ENCODE data around the genes ZNF618, KIF12 and COL27A1.

DNA sequence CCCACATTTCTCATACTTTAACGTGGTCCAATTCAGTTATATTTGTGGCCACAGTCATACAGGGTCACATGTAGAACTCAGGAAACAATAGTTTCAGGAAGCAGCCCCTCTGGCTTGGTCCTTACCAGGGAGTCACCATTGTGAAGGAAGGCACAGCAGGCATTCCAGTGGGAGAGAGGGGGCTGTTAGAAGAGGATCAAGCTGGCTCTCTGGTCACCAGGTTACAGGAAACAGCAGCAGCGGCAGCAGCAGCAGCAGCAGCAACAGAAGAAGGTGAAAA, 14.5 kb downstream of the C9orf43 start:
- PRO-cap, result no peak
- RAMPAGE, long total RNA, 4 experiments, result no peak in any of the 4 experiments

DNA sequence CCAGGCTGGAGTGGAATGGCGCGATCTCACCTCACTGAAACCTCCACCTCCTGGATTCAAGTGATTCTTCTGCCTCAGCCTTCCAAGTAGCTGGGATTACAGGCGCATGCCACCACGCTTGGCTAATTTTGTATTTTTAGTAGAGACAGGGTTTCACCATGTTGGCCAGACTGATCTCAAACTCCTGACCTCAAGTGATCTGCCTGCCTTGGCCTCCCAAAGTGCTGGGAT, 28.0 kb downstream of the RGS3 start:
- PRO-cap, result no peak
- RAMPAGE, long total RNA, 4 experiments, result no peak in any of the 4 experiments

- PRO-cap, result no peak
- RAMPAGE, long total RNA, 4 experiments, result no peak in any of the 4 experiments
Measured at GRCh38 chr9:113502184-113502962, 38.8 kb downstream of the RGS3 start.

GRCh38 chr9:113503726-113504265, 40.3 kb downstream of the RGS3 start:
- PRO-cap, result no peak
- RAMPAGE, long total RNA, 4 experiments, result no peak in any of the 4 experiments

DNA sequence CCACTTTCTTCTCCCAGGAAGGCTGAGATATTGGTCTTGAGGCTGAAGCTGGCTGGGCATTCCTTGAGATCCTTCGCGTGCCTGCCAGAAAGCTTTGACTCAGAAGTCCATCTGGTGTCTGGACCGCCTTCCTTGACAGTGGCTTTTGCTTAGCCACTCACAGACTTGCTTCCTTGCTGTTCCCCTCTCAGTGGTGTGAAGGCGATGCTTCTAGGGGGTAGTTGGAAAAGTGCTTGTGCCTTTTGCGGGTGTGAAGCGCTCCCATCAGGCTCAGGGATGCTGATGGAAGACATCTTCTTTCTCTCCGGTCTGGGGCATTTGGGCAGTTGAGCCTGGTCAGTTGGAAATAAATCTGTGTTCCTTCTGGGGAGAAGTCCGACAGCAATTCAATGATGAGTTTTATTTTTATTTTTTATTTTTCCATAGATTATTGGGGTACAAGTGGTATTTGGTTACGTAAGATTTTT, 46.0 kb downstream of the RGS3 start:
- PRO-cap, result no peak
- RAMPAGE, long total RNA, 4 experiments, result no peak in any of the 4 experiments

GRCh38 chr9:113583216-113583611, 119.7 kb downstream of the RGS3 start:
- PRO-cap, result no peak
- RAMPAGE, long total RNA, 4 experiments, result start-site peak on the plus strand in 1 of 4 experiments, at chr9:113583387-113583491 at its widest, 6 reads per replicate

- PRO-cap, result no peak
- RAMPAGE, long total RNA, 4 experiments, result no peak in any of the 4 experiments
Measured at GRCh38 chr9:113619418-113619960, 156.0 kb downstream of the RGS3 start.

- PRO-cap, result no peak
- RAMPAGE, long total RNA, 4 experiments, result no peak in any of the 4 experiments
Measured at GRCh38 chr9:113682183-113682777, 193.8 kb upstream of the ZNF618 start.

GRCh38 chr9:113875630-113876635, at the start of gene ZNF618:
Gene ZNF618 (plus strand): TSS chr9:113876309.
- PRO-cap, result no peak
- RAMPAGE, long total RNA, 4 experiments, result no peak in any of the 4 experiments

DNA sequence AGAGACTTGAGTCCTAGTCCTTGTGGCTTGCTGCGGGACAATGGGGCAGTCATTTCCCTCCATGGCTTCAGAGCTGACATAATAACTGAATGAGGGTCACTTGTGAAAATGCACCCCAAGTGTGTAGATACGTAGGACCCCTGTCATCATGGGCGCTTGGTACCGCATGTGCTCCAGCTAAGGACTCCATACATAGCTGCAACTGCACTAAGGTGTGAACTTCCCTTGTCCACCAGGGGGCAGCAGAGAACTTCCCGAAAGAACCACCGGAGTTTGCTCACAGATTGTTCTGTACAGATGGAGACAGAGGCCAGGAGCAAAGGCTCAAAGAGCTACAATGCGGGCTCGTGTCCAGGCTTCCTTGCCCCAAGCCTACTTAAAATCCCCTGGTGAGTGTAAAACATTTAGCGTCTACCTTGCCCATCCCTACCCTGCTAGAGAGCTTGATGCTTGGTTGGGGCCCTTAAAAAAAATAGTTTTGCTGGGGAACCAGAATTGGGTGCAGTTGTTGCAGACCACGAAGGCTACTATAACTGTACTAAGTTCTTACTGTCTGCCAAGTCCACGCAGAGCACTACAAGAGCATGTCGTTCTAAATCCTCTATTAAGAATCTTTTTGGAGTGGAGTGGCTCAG, 4.5 kb upstream of the AMBP start:
- PRO-cap, result no peak
- RAMPAGE, long total RNA, 4 experiments, result no peak in any of the 4 experiments

DNA sequence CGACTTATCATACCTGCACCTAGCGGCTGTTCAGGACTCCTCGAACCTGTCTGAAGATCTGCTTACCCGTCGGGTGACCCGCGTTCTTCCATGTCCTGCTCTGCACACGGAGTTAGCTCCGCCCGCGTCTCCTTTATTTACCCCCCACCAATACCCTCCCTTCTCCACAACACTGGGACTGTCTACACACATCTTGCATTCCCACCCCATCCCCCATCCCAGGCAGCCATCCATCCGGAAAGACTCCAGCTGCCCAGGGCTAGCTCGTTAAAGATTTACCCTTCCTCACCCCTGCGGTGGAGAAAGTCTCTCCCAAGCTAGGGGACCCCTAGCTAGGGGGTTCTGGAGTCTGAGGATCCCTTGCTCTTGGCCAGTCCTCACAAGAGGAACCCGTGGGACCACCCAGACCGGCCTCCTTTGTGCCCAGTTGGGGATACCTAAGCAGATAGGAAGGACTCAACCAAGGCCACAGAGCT, at the start of gene KIF12:
Gene KIF12 (minus strand): TSS at position 108 of the 476 bp plus-strand sequence.
- PRO-cap, result no peak
- RAMPAGE, long total RNA, 4 experiments, result no peak in any of the 4 experiments

GRCh38 chr9:114099661-114099963, 520 bp upstream of the KIF12 start:
- PRO-cap, result no peak
- RAMPAGE, long total RNA, 4 experiments, result no peak in any of the 4 experiments

DNA sequence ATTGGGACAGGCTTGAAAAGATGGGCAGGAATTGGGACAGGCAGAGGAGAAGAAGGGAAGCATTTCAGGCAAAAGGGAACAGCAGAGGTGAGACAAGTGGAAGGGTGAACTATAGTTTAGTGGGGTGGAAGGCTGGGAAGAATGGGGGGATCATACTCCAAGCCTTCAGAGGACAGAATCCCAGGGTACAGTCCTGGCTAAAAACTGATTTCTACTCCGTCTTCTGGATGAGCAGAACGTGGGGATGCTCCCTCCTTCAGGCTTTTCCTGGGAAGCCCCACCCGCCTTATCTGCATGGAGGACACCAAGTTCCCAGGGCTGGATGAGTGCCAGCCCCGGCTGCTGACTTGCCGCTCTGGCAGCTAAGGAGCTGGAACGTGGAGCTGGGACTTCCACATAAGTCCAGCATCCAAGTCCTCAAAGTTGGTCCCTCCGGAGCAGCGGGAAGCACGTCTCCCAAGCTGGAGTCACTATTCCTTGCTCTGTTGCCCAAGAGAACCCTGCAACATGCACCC, 14.0 kb upstream of the KIF12 start:
- PRO-cap, result no peak
- RAMPAGE, long total RNA, 4 experiments, result no peak in any of the 4 experiments

DNA sequence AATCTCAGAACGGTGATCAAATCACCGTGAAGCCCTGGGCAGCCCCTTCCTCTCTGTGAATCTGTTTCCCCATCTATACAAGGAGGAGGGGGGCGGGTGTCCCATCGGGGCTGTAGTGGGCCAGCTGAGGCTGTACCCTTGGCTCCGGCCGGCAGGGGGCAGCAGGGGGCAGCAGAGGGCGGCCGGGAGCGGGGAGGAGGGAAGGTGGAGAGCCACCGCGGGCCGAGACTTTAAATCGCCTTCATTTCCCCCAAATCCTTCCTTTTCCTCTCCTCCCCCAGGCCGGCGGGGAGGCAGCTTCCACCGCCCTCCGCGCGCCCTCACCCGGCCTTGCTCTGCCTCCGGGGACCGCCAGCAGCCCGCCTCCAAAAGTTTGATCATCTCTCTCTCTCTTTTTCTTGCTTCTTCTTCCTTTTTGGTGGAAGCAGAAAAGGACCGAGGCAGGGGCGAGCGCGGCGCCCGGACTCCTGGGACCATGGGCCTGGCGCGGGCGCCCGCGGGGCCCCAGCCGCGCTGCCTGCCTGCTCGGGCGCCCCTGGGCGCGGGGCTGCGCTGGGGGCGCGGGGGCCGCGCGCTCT, at the start of gene COL27A1:
Gene COL27A1 (plus strand): TSS at position 261 of the 578 bp plus-strand sequence.
- PRO-cap, result no peak
- RAMPAGE, long total RNA, 4 experiments, result no peak in any of the 4 experiments

DNA sequence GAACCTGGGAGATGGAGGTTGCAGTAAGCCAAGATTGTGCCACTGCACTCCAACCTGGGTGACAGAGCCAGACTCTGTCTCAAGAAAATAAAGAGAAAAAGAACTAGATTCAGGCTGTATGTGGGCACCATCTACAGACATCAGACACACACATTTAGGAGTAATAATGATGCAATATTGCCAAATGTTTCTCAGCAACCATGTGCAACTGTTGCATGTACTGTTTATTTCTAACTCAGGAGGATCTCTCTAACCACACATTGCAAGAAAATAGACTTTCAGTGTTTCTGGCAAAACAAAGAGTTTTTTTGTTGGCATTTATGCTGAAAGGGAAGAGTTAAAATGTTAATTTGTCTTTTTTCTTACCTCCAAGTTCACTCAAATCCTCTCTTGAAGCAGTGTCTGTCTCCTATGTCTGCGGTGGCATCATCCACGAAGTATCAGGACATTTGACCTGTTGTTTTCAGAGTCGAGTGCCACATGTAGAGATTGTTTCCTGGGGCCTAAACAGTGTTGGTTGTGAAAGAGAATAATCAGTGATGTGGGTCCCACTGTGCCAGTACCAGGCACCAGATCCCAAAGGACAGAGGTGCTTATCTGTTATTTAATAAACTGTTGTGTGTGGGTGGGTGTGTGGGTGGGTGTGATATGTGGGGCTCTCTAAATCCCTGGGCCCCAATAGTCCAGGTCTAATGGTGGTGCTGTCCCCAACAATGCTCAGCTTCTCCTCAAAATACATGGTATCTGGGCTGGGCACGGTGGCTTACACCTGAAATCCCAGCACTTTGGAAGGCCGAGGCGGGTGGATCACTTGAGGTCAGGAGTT, 4.9 kb upstream of the ORM1 start:
- PRO-cap, result no peak
- RAMPAGE, long total RNA, 4 experiments, result no peak in any of the 4 experiments

- PRO-cap, result no peak
- RAMPAGE, long total RNA, 4 experiments, result no peak in any of the 4 experiments
Measured at GRCh38 chr9:114324472-114324958, 1.6 kb downstream of the ORM1 start.

DNA sequence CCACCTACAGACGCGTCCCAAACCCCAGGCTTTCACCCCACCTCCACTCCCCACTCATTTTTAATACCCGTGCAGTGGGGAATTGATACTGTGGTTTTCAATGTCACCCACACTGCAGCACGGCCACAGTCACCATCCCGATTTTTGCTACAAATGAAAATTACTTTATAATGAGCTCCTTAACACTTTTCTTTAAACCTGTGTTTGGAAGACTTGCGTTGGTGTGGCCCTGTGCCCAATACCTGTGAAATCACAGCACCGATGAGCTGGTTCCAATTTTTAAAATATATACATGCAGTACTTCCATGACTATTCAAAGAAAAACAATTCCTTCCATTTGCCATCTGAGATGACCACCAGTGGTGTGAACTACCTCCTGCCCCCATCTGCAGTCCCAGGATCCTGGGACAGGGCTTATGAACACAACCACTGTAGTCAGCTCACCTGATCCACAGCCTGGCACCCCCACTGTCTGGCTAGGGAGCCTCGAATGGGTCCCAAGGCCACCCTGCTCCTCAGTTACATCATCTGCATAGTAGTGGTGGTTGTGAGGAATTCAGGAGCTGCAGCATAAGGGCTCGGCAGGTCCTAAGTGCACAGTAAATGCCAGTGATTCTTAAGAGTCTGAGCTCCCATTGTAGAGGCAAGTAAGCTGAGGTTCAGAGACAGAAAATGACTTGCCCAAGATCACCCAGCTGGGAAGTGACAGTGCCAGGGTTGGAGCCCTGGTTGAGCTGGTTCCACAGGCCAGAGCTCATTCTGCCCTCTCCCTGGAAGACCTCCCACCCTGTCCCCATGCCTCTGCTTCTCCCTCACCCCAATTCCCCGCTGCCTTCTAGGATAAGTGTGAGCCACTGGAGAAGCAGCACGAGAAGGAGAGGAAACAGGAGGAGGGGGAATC, 2.8 kb downstream of the ORM1 start:
- PRO-cap, result no peak
- RAMPAGE, long total RNA, 4 experiments, result no peak in any of the 4 experiments

DNA sequence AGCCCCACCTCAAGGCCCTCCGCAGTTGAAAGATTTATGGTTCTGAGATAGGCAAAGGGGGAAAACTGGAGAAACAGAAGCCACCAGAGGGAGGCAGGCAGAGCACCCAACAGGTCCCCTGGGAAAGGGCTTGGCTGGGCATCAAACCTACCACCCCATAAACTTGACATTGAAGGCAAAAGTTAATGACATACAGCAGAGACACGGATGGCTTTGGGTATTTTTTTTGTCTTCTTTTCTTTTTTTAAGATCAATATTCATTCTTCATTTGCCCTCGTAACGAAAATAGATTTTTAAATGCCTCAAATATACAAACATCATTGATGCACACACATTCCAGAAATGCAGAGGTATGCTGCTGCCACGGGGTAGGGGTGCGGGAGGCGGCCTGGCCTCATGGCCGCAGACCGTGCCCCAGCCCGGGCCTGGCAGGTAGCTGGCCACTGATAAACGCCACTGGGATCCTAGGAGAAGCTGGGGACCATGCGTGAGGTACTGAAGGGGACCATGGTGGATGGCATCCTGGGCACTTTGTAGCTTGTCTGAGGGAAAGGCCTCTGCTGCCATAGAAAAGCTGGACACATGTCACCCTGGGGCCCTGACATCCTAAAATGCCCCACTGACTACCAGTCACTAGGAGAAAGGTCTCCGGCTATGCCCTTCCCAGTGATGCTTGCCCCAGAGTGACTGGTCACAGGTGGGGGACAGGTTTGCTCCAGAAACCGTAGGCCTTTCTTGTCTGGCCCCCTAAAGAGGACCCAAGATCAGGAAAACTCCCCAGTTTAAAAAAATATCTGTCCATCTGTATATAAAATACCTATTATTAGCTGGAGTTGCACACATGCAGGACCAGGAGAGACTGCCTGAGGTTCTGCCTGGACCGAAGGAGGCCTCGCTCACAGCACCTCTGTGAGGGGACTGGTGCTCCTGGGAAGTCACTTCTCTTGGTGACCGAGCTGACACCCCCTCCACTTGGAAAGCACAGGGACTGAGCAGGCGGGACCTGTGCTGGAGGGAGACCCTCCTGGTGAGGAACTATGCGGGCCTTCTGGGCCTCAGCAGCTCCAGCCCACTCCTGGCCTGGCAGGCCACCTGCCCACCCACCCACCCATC, 6.6 kb downstream of the ORM2 start:
- PRO-cap, result no peak
- RAMPAGE, long total RNA, 4 experiments, result no peak in any of the 4 experiments

- PRO-cap, result no peak
- RAMPAGE, long total RNA, 4 experiments, result no peak in any of the 4 experiments
Measured at GRCh38 chr9:114366586-114367316, 21.0 kb downstream of the AKNA start.

- PRO-cap, result no peak
- RAMPAGE, long total RNA, 4 experiments, result no peak in any of the 4 experiments
Measured at GRCh38 chr9:114390019-114390295, 2.2 kb upstream of the AKNA start.

Measured in omental fat pad (tissue), 4 donors.